SJCRH30 (cell line): ENCODE results near the genes BCO2, DRD2 and USP28.

DNA sequence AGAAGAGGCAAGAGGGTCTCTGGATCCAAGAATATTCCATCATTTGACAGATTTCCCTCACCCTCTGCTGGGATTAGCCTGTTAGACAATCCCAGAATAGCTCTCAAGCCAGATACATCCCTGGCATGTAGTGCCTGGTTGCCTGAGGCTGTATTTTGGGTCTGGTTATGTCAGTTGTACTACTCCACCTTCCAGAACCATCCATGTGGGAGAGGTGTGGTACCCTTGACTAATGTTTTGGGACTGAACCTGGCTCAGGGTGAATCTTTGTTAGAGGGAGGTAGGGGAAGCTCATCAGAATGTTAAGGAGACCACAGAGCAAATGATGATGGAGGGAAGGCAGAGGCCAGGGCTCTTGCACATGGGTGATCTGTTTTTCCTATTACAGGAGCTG is 5.2 kb downstream of the C11orf52 start:
- RAMPAGE, long total RNA, result no peak

DNA sequence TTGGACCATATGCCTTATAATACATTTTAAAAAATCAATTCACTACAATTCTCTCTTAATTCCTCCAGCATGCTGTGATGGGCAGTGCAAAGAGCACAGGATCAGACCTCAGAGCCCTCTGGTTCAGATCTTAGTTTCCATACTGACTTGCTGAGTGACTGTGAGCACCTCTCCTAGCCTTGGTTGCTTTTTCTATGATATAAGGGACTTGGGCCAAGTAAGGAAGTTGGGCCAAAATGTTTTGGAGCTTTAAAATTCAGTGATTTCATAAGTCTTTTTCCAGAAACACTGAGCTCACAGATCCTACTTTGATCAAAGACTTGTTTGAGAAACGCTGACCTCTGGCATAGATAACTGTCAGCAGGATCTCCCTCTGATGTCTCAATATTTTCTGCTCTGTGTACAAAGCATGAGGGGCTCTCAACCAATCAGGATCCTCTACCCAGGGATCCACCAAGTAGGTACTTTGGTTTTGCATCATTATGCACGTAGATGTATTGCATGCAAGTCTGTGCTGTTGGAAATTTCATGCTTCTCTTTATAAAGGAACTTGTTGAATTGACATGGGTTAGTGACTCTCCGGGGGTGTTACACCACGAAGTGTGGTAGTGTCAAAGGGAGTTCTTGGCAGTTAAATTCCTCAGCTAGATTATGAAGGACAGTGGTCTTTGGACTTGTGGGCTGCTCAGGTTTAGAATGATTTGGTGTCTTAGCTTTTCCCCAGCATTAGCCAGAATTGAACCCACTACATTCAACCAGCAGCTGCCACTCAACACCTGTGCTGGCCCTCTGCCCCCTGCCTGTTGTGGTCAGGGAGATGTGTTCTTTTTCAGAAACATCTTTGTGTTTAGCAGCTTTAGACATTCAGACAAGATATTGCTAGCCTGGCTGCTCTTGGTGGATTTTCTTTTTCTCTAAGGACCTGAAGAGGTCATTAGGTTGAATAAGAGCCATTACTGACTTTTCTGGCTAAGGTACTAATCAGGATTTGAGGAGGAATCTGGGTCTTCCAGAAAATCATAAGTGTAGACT is 1.7 kb upstream of the DIXDC1 start:
- RAMPAGE, long total RNA, result no peak

DNA sequence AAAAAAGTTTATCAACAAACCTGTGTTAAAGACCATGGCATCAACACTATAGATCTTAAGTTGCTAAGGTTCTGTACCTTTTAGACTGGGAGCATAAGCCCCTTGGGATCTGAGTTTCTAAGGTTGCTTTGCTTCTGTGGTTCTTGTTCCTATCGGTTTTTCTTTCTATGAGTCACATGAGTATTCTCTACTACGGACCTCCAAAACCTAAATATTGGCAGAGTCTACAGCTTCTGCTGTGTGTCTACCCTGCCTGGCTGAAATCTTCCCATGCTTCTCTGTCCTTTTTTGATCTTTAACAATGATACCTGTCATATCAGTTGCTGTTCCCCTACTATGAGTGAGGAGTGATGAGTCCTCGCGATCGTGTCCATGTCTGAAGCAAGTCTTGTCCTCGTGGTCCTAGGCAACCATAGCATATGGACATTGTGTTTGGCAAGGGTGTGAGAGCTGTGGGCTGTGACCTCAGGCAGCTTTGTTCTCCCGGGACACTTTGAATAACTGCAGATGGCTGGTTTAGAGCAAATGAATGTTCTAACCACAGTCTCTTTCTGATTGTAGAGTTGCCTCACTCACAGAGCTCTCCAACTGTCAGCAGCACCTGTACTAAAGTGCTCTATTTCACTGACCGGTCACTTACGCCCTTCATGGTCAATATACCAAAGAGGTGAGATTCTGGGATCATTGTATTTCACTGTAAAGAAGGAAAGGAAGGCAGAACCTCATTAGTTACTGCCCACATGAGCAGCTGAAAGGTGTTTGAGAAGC is 8.9 kb upstream of the DLAT start:
- RAMPAGE, long total RNA, result no peak

DNA sequence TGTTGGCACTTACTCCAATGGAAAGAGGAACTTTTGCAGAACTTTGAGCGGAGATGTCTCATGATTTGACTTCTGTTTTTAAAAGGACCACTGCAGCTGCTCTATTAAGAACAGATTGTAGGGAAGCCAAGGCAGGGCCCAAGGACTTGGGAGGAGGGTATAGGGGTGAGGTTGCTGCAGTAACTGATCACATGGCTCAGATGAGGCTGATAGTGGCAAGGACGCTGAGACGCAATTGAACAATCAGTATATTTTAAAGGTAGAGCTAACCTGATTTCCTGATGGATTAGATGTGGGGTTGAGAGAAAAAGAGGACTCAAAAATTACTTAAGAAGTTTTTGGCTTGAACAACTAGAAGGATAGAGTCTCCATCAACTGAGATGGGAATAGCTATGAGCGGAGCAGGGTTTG is 34.1 kb downstream of the IL18 start:
- RAMPAGE, long total RNA, result no peak

DNA sequence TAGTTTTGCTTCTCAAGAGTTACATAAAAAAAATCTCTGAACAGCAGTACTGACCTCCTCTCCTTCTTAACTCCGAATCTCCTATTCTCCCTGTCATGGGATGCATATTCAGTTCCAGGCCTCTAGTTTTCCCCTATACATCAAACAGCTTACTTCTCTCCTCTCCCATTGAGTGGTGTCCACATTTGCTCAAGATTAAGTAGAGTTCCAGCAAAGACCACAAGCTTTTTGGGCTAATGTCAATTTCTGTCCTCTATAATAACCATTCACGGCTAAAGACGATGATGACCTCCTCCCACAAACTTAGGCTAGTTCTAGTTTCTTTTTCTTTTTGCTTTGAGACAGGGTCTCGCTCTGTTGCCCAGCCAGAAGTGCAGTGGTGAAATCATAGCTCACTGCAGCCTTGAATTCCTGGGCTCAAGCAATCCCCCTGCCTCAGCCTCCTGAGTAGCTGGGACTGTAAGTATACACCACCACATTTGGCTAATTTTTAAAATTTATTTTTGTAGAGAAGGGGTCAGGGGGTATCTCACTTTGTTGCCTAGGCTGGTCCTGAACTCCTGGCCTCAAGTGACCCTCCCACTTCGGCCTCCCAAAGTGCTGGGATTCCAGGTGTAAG is 19.9 kb downstream of the IL18 start:
- RAMPAGE, long total RNA, result no peak

- RAMPAGE, long total RNA, result no peak
Observed at GRCh38 chr11:112174955-112175978, at the start of gene BCO2. TSS of gene BCO2 (plus strand) at chr11:112175512.

GRCh38 chr11:112266356-112266940 is 5.8 kb upstream of the PLET1 start:
- RAMPAGE, long total RNA, result no peak

- RAMPAGE, long total RNA, result no peak
Observed at GRCh38 chr11:112524721-112525047, 264.0 kb upstream of the PLET1 start.

- RAMPAGE, long total RNA, result no peak
Observed at GRCh38 chr11:112553115-112553449, 292.4 kb upstream of the PLET1 start.

- RAMPAGE, long total RNA, result no peak
Observed at GRCh38 chr11:112777157-112777935, 183.9 kb upstream of the NCAM1 start.

DNA sequence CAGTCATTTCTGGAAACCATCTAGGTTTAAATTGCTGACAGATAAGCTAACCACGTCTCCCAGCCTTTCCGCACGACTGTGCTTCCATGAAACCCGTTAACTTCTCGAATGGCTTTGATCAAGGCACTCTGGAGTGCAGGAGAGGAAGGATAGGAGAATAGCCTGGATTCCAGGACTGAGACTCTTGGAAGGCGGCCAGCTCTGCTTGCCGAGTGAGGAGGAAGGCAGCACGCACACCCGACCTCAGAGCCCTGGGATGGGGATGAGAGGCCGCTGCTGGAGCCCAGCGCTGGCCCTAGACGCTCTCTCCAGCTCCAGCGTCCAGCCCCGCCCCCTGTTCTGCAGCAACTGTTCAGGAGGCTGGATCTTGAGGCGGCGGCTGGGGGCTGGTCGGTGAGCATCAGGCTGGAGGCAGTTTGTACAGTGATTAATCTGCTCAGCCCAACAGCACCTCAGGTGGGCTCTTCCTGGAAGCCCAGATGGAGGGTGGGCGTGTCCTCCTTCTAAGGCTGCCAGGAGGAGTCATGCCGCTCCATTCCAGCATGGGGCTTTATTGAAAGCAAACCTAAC is 176.6 kb upstream of the NCAM1 start:
- RAMPAGE, long total RNA, result no peak

DNA sequence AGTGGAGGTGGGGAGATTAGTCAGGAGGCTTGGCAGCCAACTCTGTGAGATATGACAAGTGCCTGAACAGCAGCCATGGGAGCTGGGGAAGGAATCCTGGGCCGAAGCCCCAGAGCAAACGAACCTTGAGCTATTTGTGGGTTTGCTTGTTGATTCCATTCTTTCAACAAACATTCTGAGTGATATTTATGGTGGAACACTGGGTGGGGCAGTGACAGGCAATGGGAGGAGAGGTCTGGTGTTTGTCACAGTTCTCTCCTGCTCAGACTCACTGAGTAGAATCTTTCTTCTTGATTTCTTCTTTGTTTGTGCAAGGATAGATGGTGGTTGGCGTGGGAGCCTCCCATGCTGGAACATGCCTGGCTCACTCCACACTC is 11.0 kb upstream of the NCAM1 start:
- RAMPAGE, long total RNA, result no peak

GRCh38 chr11:112962133-112962722 is 1.0 kb downstream of the NCAM1 start:
- RAMPAGE, long total RNA, result no peak

- RAMPAGE, long total RNA, result no peak
Observed at GRCh38 chr11:113242788-113243573, 71.4 kb upstream of the TTC12 start.

GRCh38 chr11:113474696-113475508 is at the start of gene DRD2:
TSS of gene DRD2 (minus strand) at chr11:113475398.
- RAMPAGE, long total RNA, result no peak

GRCh38 chr11:113554450-113554961 is 79.3 kb upstream of the DRD2 start:
- RAMPAGE, long total RNA, result no peak

DNA sequence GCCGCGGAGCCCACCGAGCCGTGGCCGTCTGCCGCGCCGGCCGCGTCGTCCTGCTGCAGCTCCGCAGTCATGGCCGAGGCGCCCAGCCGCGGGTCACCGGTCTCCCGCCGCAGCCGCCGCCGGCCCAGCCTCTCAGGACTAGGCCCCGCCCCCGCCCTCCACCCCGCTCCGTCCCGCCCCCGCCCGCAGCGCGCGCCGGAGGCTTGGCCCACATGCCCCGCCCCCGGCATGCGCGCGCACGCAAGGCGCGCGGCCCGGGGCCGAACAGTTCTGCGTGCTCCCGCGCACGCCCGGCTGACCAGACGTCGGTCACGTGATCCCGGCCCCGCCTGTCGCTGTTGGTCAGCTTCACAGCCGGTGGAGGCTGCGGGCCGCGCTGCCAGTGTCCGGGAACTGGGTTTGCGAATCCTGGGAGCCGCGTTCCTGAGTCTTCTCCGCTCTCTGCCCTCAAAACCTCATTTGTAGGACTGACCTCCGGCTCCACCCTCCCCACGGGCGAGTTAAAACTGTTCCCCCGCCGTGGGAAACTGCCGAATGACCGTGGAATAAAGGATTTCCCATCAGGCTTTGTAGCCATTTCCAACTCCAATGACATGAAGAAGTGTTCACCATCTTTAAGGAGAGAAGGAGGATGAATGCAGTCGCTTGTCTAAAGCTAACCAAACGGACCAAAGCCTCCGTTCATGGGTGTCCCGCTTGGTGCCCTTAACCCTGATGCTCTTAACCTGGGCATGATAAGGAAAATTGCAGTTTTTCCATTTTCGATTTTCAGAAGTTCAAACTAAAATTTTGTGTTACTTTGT is at the start of gene USP28:
USP28 (minus strand) TSS at position 142 of the 803 bp plus-strand sequence.
- RAMPAGE, long total RNA, result start-site peak on the plus strand centred at position 361 of the sequence, 58 bp wide, 26 and 9 reads in 2 replicates

- RAMPAGE, long total RNA, result no peak
Observed at GRCh38 chr11:113977622-113978304, 2.9 kb downstream of the HTR3A start.

DNA sequence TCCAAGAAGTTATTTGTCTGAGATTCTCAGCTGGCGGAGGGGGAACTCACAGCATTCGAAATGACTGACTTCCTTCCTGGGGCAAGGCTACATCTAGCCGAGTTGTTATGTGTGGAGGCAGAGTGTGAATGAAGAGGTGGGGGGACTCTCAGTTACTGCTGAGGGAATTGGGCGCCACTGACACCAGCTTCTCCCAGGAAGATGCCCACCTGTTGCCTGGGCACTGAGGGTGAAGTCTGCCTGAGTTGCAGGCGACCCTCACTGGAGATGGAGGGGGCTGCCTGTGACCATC is 5.9 kb downstream of the HTR3A start:
- RAMPAGE, long total RNA, result no peak

DNA sequence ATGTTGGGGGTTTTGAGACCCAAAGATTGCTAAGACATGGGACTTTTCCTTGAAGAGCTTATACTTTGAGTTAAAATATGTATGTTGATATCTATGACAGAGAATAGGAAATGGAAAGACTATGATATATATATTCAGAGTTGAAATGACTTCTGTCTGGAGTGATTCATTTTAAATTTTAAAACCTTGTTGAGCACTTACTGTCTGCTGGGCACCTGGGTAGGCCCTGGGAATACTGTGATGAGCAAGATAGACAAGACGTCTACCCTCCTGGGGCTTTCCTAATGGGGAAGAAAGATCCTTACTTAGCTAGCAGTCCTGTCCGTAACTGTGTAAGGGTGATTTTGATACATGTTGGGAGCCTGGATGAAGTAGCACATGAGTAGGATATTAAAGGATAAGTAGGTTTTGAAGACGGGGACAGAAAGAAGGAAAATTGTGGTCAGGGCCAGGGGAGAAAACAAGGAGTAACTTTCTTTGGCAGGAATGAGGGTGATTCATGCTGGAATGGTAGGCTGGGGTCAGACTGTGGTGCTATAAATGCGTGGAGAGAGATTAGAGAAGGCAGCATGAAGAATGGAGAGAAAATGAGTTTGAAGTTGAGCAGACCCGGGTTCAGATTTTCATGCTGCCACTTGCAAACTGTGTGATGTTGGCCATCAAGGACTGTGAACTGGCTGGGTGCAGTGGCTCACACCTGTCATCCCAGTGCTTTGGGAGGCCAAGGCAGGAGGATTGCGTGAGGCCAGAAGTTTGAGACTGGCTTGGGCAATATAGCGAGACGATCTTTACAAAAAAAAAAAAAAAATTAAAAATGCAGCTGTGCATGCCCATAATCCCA is 22.0 kb downstream of the ZBTB16 start:
- RAMPAGE, long total RNA, result no peak